Karpas-422 (cell line): ENCODE results near the genes CETN3, ADGRV1 and MCTP1.

DNA sequence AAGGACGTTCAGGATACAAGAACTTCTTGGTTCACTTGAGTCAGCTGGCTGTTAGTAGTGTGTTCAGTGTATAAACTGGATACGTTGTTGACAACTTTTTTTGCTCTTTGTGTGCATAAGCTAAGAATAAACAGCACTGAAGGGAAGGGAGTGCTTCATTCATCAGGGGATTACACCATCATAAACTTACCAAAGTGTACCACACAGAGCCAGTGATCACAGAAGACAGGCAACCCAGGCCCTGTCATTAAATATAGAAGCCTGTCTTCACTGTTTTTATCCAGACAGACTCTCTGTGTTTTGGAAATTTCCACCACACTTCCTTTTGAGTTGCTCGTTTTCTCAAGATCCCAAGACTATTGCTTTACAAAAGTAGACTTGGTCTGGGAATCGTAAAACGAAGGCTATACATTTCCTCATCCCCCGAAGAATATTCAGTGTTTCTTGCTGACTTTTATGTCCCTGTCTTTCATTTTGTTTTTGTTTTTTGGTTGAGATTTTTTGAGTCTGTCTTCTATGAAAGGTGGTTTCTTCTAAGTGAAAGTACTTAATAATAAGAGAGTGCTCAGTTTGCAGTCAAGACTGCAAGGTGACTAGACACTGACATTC, 55.6 kb upstream of the MEF2C start:
- PRO-cap = no peak
- RAMPAGE, long total RNA = no peak

- PRO-cap = no peak
- RAMPAGE, long total RNA = no peak
These were observed 431.3 kb upstream of the MEF2C start for GRCh38 chr5:89314344-89314683.

- PRO-cap = no peak
- RAMPAGE, long total RNA = no peak
These were observed 584.5 kb upstream of the MEF2C start for GRCh38 chr5:89467476-89467813.

GRCh38 chr5:90408946-90409884, at the start of gene CETN3:
Gene CETN3 (minus strand): TSS chr5:90409756.
- PRO-cap = bidirectional peak, plus-strand start at chr5:90409400, minus-strand start at chr5:90409308; unidirectional peak, minus-strand start at chr5:90409674; bidirectional peak, plus-strand start at chr5:90410101, minus-strand start at chr5:90409753
- RAMPAGE, long total RNA = no peak

DNA sequence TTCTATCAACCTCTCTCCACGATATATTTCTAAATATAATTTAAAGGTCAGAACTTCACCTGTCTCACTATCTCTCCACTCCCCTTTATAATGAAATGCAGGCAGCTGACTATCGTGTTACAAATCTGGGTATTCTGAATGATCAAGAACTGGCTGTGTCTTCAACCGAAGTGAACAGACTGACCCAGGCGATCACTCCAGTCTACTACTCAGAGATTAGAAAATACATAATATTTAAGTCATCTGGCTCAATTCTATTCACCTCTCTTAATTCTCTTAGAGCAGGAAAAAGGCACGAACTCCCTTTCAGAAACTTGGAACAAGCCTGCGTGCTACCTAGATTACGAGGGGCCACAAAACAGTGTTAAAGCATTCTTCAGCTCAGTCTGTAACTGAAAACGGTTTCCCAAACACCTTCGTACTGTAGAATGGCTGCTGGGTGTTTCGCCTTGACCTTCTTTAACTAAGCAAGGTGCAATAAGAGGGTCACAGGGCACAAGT, 896 bp downstream of the LYSMD3 start:
- PRO-cap = no peak
- RAMPAGE, long total RNA = no peak

DNA sequence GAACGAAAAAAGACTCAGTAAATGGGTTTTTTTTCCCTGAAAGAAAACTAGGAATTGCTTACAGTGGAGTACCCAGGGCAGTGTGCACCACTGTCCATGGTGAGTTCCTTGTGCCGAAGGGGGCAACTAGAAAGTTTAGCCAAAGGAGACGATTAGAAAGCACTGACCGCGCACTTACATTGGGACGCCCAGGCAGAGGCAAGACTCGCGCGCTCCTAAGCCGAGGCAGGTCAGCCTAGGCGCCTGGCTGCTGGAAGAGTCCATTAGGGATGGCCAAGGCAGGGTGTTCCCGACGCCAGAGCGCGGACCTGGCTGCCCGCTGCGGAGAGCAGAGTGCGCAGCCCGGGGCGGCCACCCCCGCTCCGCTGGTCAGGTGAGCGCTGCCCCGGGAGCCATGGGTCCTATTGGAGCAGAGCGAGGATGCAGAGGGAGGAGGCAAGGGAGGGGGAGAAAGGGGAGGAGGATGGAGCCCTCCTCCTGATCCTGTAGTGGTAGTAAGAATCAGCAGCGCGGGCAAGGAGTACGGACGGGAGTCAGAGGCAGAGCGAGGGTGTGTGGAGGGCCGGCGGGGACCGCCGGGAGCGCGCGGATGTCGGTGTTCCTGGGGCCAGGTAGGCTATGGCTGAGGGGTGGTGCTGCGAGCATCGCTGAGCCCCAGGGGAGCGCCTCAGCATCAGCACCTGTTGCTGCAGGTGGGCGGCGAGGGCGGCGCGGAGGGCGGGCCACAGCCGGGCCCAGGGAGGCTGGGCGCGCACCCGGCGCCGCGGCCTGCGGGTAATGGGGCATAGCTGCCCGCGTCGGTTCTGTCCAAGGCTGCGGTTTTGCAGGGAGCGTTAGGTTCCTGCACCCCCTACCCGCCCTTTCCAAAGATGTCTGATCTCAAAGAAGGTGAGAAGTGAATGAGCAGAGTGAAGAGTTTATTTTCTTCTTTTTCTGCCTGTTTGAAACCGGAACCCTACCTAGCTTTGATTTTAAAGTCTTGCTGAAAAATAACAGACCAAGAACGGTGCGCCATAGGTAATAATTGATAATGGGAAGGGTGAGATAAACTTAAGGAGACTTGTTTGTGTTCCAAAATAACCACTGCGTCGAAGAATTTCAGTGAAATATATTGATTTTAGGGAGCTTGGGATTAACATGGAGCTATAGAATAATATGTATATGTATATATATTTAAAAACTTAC, at the start of gene ADGRV1:
TSS of gene ADGRV1 (plus strand) at position 491 of the 1,185 bp plus-strand sequence.
- PRO-cap = no peak
- RAMPAGE, long total RNA = no peak

DNA sequence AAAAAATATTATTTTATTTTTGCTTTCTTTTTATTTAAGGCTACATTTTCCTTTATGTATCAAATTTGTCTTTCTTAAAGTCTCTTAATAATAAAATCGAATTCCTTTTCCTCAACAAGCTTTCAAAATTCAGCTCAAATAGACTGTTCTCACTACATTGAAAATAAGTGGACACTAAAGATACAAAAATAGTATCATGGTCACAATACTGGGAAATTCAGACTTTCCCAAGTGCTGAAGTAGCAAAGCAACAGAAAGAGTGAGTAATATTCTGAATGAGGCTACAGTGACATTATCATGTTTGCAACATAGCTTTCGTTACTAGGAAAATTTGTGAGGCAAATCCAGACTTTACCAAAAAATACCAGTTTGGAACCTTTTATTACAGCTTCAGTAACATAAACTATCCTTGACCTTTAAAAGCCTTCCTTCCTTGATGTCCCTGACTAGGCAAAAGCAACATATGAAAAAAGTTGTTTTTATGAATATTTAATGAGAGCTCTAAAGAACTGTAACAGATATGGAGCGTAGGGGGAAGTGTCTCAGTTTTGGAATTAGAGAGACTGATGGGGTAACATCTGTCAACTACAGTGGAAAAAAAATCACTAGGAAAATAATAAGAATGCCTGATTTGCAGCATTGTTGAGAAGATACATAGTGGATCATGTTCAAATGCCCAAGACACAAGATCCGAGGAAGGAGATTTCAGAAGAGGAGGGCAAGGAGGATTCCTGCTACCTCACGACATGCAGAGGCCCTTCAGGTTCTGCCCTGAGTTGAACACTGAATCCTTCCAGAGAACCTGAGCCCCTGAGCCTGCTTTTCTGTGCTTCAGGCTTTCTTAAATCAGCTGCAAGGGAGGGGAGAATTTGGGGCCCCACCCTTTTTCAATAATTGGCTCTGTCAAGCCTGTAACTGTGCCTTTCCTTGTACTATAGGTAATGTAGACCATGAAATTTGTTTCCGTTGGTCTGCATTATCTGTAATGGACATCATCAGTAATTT, 313.0 kb downstream of the ADGRV1 start:
- PRO-cap = no peak
- RAMPAGE, long total RNA = no peak

DNA sequence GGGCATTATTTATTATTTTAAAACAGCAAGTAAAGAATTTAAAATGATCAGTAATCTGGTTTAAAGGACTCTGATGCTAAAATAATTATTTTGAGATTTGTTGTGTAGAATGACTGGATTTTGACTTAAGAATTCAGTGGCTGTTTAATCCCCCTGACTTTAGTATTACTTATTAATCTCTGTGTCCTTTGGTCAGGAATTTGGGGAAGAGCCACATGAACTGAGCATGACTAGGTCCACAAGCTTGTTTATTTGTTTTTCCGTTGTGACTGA, 356.6 kb downstream of the ADGRV1 start:
- PRO-cap = no peak
- RAMPAGE, long total RNA = no peak

DNA sequence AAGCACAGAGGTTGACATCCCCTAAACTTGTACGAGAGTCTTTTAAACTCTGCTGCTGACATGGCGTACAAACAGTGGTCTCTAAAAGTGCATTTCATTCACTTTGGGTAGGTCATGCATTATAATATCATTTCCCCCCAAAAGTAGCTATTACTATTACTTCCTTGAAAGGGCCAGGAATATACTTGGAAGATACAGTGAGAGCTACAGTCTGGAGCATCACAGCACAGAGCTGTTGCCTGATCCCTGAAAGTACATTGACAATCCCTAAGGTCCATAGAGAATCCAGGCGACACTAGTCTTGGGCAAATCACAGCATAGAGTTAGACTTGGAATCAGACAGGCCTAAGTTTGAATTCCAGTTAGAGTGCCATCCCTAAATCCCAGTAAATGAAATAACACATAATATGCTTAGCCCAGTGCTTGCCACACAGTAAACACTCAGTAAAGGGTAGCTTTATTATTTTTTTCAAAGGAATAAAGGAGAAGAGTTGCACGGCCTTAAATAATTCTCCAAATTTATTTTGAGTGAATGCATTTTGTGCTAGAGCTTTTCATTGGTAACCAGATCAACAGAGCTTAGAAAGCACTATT, 257.8 kb downstream of the ARRDC3 start:
- PRO-cap = no peak
- RAMPAGE, long total RNA = no peak

GRCh38 chr5:91311309-91312606, 71.4 kb downstream of the ARRDC3 start:
- PRO-cap = no peak
- RAMPAGE, long total RNA = no peak

DNA sequence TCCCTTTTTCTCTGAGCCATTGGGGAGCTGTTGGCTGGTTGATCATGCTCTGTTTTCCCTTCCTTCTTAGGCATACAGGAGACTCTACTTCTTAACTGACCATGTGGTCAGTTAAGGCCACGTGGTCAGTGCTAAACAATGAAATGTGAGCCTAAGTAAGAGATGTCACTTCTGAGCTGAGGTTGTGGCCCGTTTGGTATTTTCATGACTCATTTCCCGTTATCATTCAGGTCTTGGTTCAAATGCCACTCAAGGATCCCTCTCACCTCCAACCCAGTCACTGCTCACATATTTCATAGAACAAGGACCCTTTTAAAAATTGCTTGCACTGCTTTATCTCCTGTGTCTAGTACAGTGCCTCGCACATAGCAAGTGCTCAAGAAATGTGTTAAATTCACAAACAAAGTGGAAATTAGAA, 50.8 kb downstream of the ARRDC3 start:
- PRO-cap = no peak
- RAMPAGE, long total RNA = no peak

- PRO-cap = no peak
- RAMPAGE, long total RNA = no peak
These were observed 420.8 kb upstream of the NR2F1 start for GRCh38 chr5:93162041-93162716.

DNA sequence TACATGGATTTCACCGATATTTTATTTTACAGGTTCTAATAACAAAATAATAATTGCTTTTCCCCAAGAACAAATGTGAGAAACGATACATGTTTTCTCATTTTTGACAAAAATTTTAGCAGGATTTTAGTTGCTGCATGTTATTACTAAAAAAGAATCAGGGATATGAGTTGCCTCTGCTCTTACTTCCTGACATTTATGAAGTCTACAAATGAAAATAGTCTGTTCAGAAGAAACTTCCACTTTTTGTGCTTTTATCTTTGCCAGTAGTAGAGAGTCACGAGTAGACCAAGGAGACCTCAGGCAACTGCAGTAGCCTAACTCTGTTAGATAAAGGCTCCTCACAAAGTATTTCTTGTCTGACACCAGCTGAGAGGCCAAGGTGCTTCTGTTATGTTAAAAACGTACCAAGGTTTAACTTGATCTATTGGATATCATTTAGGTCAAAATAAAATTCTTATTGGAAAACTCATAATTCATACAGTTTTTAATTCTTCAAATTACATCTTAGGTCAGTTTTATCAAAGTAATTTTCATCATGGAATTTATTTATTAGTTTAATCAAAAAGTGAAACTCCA, 335.9 kb upstream of the NR2F1 start:
- PRO-cap = no peak
- RAMPAGE, long total RNA = no peak

DNA sequence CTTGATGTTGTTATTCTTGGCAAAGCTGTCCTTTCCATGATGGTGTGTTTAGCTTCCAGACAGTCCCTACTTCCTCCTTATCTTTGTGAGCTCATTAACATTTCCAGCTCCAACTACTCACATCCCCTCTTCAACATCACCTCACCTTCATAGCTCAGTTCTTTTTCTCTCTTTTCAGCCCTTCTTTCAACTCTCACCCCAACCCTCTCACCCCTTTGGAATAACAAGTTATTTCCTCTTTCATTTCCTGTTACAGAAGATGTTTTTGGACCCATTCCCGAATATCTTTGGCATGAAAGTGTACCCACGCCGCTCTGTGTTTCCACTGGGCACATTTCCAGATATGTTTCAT, 223.5 kb upstream of the NR2F1 start:
- PRO-cap = no peak
- RAMPAGE, long total RNA = no peak

DNA sequence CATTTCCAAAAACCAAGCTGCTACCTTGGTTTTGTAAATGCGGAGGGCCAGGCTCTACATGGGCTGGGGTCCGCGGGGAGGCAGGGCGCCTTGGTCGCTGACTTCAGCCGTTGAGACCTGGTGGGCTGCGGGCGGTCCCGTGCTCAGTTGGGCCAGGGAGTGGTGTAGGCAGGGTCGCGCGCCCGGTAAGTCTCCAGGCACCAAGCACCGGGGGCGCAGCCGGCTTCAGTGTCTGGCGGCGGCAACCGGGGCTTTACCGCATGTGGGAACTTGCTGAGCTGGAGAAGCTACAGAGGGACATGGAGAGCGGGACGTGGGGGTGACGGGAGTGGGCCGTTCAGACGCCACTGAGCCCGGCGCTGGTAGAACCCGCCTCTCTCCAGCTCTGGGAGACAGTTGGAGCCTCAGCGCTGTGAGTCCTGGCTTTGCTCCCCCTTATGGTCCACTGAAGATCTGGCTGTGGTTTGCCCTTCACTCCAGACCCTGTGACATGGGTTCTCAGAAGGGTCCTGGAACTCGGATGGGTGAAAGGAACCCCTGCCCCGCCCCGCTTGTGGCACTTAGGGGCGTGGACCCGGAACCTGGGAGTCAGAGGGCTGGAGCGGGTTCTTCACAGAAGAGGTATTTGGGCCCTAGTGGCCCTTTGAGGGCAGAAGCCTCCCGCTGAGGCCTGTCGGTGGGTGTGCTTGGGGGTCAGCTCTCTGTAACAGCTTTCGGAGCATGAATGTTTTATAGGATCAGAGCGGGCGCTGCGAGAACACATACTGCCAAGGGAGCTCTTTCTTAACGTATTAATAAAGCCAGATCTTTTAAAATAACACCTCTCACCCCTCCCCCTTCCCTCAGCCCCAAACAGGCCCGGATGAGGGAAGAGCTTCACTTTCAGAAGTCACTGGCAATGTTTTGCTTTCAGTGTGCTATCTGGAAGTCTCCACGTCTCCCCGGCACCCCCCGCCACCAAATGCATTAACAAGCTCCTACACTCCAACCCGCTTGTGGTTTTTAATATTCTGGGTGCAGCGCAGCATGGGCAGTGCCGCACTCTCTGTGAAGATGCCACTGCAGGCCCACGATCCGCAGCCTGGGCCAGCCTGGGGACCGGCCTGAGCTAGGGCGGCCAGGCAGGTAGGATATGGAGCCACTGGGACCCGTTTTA, 12.1 kb downstream of the NR2F1 start:
- PRO-cap = no peak
- RAMPAGE, long total RNA = no peak

GRCh38 chr5:93602266-93603014, 19.4 kb downstream of the NR2F1 start:
- PRO-cap = no peak
- RAMPAGE, long total RNA = no peak

GRCh38 chr5:93987971-93988828, 123.3 kb downstream of the FAM172A start:
- PRO-cap = no peak
- RAMPAGE, long total RNA = no peak

- PRO-cap = bidirectional peak, plus-strand start at chr5:94618231, minus-strand start at chr5:94618125
- RAMPAGE, long total RNA = no peak
These were observed 437 bp downstream of the KIAA0825 start for GRCh38 chr5:94617912-94618422.

- PRO-cap = no peak
- RAMPAGE, long total RNA = no peak
These were observed 202.8 kb downstream of the MCTP1 start for GRCh38 chr5:95081997-95082640.

- PRO-cap = no peak
- RAMPAGE, long total RNA = no peak
These were observed at the start of gene MCTP1 for GRCh38 chr5:95284832-95285643. Gene MCTP1 (minus strand): TSS chr5:95285094.